HepG2 (cell line): ENCODE measurements around a stretch of chr4.

DNA sequence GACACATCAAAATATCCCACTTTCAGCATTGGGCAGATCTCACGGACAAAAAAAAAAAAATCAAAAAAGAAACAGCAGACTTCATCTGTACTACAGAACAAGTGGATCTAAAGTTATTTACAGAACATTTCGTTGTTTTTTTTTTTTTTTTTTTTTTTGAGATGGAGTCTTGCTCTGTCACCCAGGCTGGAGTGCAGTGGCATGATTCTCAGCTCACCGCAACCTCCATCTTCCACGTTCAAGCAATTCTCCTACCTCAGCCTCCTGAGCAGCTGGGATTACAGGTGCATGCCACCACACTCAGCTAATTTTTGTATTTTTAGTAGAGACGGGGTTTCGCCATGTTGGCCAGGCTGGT is 145.0 kb downstream of the MAB21L2 start:
- RRBS, 2 experiments, result no CpG with 5 or more reads among the region's 6 CpGs
CAGE:
- cytosol, long polyA minus RNA, result no peak
- cytosol, long polyA plus RNA, result no peak
- long polyA plus RNA, result no peak
- nucleus, long polyA minus RNA, result no peak
- nucleus, long polyA plus RNA, result no peak

DNA sequence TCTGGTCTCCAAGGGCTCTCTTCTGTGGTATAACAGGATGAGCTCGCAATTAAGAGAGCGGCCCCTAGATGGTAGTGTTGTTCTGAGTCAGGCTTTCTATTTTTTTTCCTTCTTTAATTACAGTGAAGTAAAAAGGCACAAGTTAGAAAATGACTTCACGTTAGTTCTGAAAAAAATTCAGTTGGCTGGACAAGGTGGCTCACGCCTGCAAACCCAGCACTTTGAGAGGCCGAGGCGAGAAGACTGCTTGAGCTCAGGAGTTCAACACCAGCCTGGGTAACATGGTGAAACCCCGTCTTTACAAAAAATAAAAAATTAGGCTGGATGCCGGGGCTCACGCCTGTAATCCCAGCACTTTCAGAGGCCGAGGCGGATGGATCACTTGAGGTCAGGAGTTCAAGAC is 18.1 kb downstream of the RPS3A start:
- RRBS, 2 experiments, result no CpG with 5 or more reads among the region's 11 CpGs
CAGE:
- cytosol, long polyA minus RNA, result no peak
- cytosol, long polyA plus RNA, result no peak
- long polyA plus RNA, result no peak
- nucleus, long polyA minus RNA, result no peak
- nucleus, long polyA plus RNA, result no peak

DNA sequence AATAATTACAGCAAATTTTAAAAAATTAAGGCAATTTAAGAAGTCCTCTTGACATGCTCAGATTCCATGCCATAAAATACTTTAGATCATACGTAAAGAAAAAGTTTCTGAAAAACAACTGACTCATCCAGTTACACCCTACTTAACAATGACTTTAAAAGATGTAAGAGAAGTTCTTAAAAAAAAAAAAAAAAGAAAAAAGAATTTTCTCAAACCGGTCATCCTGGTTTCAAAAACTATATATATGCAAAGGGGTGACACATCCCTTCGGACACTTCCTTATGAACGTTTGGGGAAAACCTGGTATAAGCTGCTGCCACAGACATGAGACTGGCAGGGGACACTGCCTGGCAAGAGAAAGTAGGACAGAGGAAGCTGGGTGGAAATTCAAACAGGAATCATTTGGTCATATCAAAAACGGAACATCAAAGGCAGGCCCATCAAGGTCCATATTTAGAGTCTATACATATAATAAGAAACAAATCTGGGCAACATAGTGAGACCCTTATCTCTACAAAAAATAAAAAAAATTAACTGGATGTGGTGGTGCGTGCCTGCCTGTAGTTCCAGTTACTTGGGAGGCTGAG is 81.1 kb upstream of the PRSS48 start:
- RRBS, 2 experiments, result no CpG with 5 or more reads among the region's 6 CpGs
CAGE:
- cytosol, long polyA minus RNA, result no peak
- cytosol, long polyA plus RNA, result no peak
- long polyA plus RNA, result no peak
- nucleus, long polyA minus RNA, result no peak
- nucleus, long polyA plus RNA, result no peak

GRCh38 chr4:151199563-151200072 is 77.3 kb upstream of the PRSS48 start:
- RRBS, 2 experiments, result no CpG with 5 or more reads among the region's 5 CpGs
CAGE:
- cytosol, long polyA minus RNA, result no peak
- cytosol, long polyA plus RNA, result no peak
- long polyA plus RNA, result no peak
- nucleus, long polyA minus RNA, result no peak
- nucleus, long polyA plus RNA, result no peak

DNA sequence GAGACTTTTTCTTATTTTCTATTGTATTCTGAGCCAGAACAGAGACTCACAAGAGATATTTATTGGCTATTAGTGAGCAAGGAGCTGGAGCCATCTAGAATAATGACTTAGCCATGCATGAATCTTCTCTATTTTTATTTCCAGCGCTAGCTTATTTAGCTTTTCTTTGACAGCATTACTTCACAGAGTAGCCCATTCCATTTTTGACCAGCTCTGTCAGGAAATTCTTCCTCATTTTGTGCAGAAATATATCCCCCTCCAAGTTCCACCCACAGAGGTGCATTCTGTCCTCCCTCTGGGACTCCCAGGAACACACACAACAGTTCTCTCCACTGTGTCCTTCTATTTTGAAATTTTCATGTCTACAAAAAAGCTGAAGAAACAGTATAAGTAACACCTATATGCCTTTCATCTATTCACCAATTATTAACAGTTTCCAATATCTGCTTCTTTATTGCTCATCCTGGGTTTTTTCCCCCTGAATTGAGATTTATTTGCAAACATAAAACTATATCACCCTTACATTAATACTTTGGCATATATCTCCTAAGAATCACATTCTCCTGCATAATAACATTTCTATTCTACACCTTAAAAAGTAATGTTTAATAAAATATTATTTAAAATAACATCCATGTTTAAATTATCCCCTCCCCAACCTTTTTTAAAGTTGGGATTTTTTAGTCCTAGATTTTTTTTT is 54.9 kb upstream of the PRSS48 start:
- RRBS, 2 experiments, result no CpG with 5 or more reads among the region's 1 CpG
CAGE:
- cytosol, long polyA minus RNA, result no peak
- cytosol, long polyA plus RNA, result no peak
- long polyA plus RNA, result no peak
- nucleus, long polyA minus RNA, result start-site peak on the plus strand centred at position 512 of the sequence, 48 bp wide, 6 reads; start-site peak on the minus strand centred at position 626 of the sequence, 60 bp wide, 40 reads
- nucleus, long polyA plus RNA, result start-site peak on the minus strand centred at position 504 of the sequence, 499 bp wide, 28 and 13 reads in 2 replicates

GRCh38 chr4:151323098-151323430 is 2.3 kb downstream of the SH3D19 start:
- RRBS, 2 experiments, result no CpG with 5 or more reads among the region's 1 CpG
CAGE:
- cytosol, long polyA minus RNA, result no peak
- cytosol, long polyA plus RNA, result no peak
- long polyA plus RNA, result no peak
- nucleus, long polyA minus RNA, result no peak
- nucleus, long polyA plus RNA, result no peak

- RRBS, 2 experiments, result no CpG with 5 or more reads among the region's 8 CpGs
CAGE:
- cytosol, long polyA minus RNA, result no peak
- cytosol, long polyA plus RNA, result no peak
- long polyA plus RNA, result no peak
- nucleus, long polyA minus RNA, result no peak
- nucleus, long polyA plus RNA, result no peak
Observed at GRCh38 chr4:151340846-151341496, 15.6 kb upstream of the SH3D19 start.

DNA sequence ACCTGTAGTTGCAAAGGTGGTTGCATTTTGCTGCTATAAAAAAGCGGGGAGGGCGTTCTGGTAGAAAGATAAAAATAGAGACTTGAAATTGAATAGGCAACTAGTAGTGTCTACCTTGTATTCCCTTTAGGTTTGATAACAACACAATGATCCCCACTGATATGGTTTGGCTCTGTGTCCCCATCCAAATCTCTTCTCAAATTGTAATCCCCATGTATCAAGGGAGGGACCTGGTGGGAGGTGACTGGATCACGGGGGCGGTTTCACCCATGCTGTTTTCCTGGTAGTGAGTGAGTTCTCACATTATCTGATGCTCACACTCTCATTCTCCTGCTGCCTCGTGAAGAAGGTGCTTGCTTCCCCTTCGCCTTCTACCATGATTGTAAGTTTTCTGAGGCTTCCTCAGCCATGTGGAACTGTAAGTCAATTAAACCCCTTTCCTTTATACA is 6.5 kb upstream of the FHIP1A start:
- RRBS, 2 experiments, result no CpG with 5 or more reads among the region's 6 CpGs
CAGE:
- cytosol, long polyA minus RNA, result no peak
- cytosol, long polyA plus RNA, result no peak
- long polyA plus RNA, result no peak
- nucleus, long polyA minus RNA, result no peak
- nucleus, long polyA plus RNA, result no peak

DNA sequence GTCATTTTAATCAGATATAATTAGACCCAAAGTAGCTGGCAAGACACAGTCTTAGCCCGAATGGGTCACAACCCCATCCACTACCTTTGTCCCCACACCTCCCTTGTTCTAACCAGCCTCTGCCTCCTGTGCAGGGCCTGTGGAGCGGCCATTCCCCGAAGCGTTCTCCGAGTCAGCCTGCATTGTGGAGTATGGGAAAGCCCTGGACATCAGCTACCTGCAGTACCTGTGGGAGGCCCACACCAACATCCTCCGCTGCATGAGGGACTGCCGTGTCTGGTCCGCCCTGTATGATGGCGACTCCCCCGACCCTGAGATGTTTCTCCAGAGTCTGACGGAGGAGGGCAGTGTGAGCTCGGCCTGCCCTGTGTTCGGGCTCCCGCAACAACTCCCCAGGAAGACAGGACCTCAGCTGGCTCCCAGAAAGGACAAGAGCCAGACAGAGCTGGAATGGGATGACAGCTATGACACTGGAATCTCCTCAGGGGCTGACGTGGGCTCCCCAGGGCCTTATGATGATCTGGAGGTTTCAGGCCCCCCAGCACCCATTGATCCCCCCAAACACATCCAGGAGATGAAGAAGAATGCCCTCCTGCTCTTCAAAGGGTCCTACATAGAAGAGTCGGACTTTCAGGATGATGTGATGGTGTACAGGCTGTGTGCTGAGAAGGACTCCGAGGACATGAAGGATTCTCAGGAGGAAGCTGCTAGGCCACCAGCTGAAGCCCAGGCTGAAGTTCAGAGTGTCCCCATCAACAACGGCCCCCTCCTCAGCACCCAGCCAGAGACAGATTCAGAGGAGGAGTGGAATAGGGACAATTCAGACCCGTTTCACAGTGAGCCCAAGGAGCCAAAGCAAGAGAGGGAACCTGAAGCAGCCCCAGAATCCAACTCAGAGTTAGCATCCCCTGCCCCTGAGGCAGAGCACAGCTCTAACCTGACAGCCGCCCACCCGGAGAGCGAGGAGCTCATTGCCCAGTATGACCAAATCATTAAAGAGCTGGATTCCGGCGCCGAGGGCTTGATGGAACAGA is 111.2 kb downstream of the GATB start:
- RRBS, 2 experiments, result no CpG with 5 or more reads among the region's 25 CpGs
CAGE:
- cytosol, long polyA minus RNA, result no peak
- cytosol, long polyA plus RNA, result no peak
- long polyA plus RNA, result no peak
- nucleus, long polyA minus RNA, result no peak
- nucleus, long polyA plus RNA, result no peak

DNA sequence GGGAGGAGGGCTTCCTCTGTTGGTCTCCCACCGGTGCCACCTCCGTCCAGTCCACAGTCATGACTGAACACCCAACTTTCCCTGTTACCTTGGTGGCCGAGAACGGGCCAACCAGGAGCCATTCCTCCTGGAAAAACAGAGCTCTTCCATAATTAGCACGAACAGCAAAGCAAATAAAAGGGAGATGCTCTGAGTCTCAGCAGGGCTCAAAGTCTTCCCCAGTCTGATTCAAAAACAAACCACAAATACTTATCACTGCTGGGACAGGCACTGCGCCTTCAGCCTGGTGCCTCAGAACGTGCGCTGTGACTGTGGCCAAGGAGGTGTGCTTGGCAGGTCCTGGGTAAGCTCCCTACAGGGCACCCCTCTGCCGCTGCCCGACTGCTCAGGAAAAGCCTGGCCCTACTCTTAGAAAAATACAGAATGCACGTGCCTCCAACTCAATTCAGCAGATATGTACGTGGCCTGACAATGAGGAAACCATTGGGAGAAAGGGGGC is 87.0 kb downstream of the GATB start:
- RRBS, 2 experiments, result no CpG with 5 or more reads among the region's 12 CpGs
CAGE:
- cytosol, long polyA minus RNA, result no peak
- cytosol, long polyA plus RNA, result no peak
- long polyA plus RNA, result no peak
- nucleus, long polyA minus RNA, result no peak
- nucleus, long polyA plus RNA, result no peak

GRCh38 chr4:151674578-151675515 is 86.0 kb downstream of the GATB start:
- RRBS, 2 experiments, result no CpG with 5 or more reads among the region's 25 CpGs
CAGE:
- cytosol, long polyA minus RNA, result no peak
- cytosol, long polyA plus RNA, result no peak
- long polyA plus RNA, result no peak
- nucleus, long polyA minus RNA, result no peak
- nucleus, long polyA plus RNA, result no peak

- RRBS, 2 experiments, result 1 to 5% methylated on average over 5 of the region's 29 CpGs
CAGE:
- cytosol, long polyA minus RNA, result no peak
- cytosol, long polyA plus RNA, result no peak
- long polyA plus RNA, result no peak
- nucleus, long polyA minus RNA, result no peak
- nucleus, long polyA plus RNA, result no peak
Observed at GRCh38 chr4:152535694-152535946, 272 bp downstream of the FBXW7 start.

GRCh38 chr4:152589360-152589667 is 53.4 kb upstream of the FBXW7 start:
- RRBS, 2 experiments, result no CpG with 5 or more reads among the region's 2 CpGs
CAGE:
- cytosol, long polyA minus RNA, result no peak
- cytosol, long polyA plus RNA, result no peak
- long polyA plus RNA, result no peak
- nucleus, long polyA minus RNA, result no peak
- nucleus, long polyA plus RNA, result no peak

DNA sequence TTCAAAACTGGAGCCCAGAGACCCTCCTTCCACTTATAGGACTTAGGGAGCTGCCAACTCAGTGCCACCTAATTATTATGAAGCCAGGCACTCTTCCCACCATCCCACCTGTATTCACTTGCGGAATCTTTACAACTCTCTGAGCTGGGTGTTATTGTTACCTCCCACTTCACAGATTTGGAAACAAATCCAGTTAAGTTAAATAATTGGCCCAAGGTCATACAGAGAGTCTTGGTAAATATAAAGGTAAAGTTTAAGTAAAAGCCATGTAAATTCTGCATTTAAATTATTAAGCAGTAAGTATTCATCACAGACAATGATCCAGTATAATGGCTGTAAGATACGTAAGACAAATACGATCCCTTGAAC is 42.1 kb downstream of the TIGD4 start:
- RRBS, 2 experiments, result no CpG with 5 or more reads among the region's 3 CpGs
CAGE:
- cytosol, long polyA minus RNA, result no peak
- cytosol, long polyA plus RNA, result no peak
- long polyA plus RNA, result no peak
- nucleus, long polyA minus RNA, result no peak
- nucleus, long polyA plus RNA, result no peak

- RRBS, 2 experiments, result no CpG with 5 or more reads among the region's 5 CpGs
CAGE:
- cytosol, long polyA minus RNA, result no peak
- cytosol, long polyA plus RNA, result no peak
- long polyA plus RNA, result no peak
- nucleus, long polyA minus RNA, result no peak
- nucleus, long polyA plus RNA, result no peak
Observed at GRCh38 chr4:152885143-152885568, 51.0 kb upstream of the FHDC1 start.

DNA sequence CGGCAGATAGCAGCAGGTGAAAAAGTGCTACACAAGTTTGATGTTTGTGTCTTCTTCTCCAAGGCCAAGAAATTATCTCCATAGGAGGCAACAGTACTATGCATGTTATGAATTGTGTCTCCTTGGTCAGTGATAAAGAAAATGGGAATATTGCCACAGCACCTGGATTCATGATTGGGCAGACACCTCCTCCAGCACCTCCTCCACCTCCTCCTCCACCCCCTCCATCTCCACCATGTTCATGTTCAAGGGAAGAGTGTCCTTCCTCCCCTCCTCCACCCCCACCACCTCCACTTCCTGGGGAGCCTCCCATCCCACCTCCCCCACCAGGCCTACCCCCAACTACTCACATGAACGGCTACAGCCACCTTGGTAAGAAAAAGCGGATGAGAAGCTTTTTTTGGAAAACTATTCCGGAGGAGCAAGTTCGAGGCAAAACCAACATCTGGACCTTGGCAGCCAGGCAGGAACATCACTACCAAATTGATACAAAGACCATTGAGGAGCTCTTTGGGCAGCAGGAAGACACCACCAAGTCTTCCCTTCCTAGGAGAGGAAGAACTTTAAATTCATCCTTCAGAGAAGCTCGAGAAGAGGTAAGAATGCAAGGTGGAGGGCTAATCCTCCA is 7.0 kb downstream of the FHDC1 start:
- RRBS, 2 experiments, result no CpG with 5 or more reads among the region's 6 CpGs
CAGE:
- cytosol, long polyA minus RNA, result no peak
- cytosol, long polyA plus RNA, result no peak
- long polyA plus RNA, result no peak
- nucleus, long polyA minus RNA, result no peak
- nucleus, long polyA plus RNA, result no peak

DNA sequence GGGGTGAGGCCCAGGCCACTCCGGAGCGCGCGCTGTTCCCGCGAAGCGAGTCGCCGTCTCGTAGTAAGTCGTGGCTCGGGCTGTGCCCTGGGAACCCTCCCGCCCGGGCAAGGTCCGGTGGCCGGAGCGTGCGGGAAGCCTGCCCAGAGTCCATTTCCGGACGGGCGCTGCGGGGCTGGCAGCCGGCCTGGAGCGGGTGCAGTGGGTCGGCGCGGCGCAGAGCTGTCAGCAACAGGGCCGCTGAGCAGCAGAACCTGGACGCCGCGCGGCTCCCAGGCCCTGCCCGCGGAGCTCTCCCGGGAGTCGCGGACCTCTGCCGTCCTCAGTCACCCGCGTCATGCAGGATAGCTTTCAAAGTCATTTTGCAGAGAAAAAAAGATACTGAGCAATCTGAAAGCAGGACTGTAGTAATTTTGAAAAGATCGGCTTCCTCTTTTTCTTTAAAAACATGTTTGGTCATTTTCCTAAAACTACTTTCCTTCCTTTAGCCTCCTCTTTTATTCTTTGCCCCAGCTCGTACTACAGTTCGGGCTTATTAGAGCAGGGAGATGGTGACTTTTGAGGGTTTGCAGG is 18.8 kb downstream of the TRIM2 start:
- RRBS, 2 experiments, result 1% methylated on average over 12 to 14 of the region's 44 CpGs
CAGE:
- cytosol, long polyA minus RNA, result no peak
- cytosol, long polyA plus RNA, result no peak
- long polyA plus RNA, result no peak
- nucleus, long polyA minus RNA, result no peak
- nucleus, long polyA plus RNA, result no peak

DNA sequence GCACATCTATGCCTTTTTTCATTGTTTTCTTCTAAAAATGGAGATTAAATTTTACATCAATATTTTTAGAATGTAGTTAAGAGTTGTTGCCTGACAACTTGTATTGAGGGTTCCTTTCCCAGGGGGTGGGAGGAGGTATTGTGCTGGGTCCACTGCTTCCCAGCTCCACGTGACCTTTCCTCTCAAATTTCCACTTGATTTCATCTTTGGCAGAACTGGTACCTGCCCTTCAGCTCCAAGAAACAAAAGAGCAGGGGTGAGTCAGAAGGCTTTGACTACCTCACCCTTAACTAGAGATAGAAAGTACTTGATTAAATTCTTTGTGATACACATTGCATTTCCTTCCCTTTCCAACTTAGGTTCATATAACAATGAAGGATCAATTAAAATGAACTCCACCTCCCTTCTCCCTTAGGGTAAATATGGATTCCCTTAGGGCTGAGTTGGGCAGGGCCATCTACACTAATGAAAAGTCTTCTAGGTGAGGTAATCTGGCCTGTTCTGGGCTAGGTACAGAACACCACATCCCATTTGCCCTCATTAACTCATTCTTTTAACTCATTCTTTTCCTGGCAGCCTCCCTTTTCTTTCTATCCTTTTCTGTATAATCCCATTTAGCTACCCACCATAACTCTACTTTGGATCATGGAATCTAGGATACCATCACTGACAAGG is 19.8 kb downstream of the TRIM2 start:
- RRBS, 2 experiments, result no CpG with 5 or more reads among the region's 1 CpG
CAGE:
- cytosol, long polyA minus RNA, result no peak
- cytosol, long polyA plus RNA, result no peak
- long polyA plus RNA, result no peak
- nucleus, long polyA minus RNA, result no peak
- nucleus, long polyA plus RNA, result no peak

- RRBS, 2 experiments, result no CpG with 5 or more reads among the region's 3 CpGs
CAGE:
- cytosol, long polyA minus RNA, result no peak
- cytosol, long polyA plus RNA, result no peak
- long polyA plus RNA, result no peak
- nucleus, long polyA minus RNA, result no peak
- nucleus, long polyA plus RNA, result no peak
Observed at GRCh38 chr4:153348039-153348467, 3.6 kb downstream of the MND1 start.

- RRBS, 2 experiments, result no CpG with 5 or more reads among the region's 8 CpGs
CAGE:
- cytosol, long polyA minus RNA, result no peak
- cytosol, long polyA plus RNA, result no peak
- long polyA plus RNA, result no peak
- nucleus, long polyA minus RNA, result no peak
- nucleus, long polyA plus RNA, result no peak
Observed at GRCh38 chr4:153507333-153507939, 41.3 kb downstream of the TMEM131L start.